Prostate gland (tissue), 2 donors: ENCODE data around the genes BCL2L2, DHRS4, ADCY4 and NYNRIN.

DNA sequence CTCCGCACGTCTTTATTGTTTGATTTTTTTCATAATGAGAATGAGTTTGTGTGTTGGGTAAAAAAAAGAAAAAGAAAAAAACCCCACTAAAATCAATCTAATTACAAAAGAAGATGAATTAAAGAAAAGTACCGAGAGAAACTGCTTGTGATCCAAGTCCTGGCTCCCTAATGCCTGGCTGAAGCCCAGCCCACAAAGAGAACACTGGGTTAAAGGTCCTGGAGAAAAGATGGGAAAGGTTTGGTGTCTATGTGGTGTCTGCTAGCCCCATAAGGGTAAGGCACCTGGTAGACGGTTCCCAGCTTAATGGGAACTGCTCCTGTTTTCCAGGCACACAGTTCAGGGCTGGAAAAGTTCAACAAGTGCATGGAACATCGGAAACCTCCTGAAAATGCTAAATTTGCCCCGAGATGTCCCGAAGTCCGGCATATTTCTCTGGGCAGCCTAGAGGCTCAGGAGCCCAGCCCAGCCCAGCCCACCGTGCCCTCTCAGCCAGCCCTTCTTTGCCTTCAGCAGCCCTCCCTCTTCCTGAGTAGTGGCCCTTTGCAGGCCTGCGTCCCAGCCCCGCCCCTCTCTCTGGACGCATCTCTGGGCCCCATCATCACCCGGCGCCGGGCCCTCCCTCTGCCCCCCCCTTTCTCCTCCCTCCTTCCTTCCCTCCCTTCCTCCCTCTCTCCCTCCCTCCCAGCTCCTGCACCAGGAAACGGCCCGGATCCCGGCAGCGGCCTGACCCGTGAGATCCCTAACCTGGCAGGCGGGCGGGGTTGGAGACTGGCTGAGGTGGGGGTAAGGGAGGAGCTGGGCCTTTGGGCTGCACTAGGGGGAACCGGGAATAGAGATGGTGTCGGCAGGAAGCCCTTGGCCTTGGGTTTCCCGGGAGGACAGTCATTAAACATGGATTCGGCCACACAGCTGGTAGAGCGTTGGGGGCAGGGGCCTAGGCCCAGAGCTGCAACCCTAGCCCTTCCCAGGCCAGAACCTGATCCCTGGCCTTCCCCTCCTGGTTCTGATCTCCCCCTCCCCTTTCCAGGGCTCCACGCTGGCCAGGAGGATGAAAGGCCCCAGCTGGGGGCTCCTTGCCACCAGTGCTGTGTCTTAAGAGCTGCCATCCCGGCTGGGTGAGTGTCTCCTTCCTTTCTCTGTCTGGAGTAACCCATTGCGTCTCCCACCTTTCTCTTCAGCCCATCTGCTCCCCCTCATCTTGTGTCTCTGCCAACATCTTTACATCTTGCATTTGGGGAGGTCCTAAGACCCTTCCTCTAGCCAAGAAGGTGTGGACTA, at the start of gene BCL2L2:
TSS of gene BCL2L2 (plus strand) at position 672 of the 1,281 bp plus-strand sequence.
- PRO-cap: bidirectional peak, plus-strand start at position 699 of the sequence, minus-strand start at position 575 of the sequence
- RAMPAGE, long total RNA, 2 experiments: start-site peak on the plus strand in 2 of 2 experiments, centred at positions 682 to 691 of the sequence, 239 to 310 reads per replicate

- PRO-cap: no peak
- RAMPAGE, long total RNA, 2 experiments: no peak in any of the 2 experiments
Measured at GRCh38 chr14:23379741-23380534, 3.1 kb downstream of the CMTM5 start.

DNA sequence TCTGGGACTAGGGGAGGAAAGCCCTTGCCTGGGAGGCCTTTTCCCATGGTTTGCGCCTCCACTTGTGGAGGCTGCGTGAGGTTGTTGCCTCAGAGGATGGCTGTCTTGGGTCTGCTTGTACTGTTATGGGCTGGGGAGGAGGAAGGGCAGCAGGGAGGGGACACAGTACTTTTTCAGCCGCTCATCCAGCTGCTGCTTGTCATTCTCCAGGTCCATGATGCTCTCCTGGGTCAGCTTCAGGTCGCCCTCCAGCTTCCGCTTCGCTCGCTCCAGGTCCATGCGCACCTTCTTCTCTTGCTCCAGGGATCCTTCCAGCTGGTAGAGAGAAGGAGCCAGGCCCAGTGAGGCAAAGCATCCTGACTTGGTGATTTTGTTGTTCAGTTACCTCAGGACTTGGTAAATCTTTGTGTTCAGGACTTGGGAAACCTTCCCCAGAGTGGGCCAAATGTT, 13.4 kb downstream of the MYH7 start:
- PRO-cap: no peak
- RAMPAGE, long total RNA, 2 experiments: no peak in any of the 2 experiments

DNA sequence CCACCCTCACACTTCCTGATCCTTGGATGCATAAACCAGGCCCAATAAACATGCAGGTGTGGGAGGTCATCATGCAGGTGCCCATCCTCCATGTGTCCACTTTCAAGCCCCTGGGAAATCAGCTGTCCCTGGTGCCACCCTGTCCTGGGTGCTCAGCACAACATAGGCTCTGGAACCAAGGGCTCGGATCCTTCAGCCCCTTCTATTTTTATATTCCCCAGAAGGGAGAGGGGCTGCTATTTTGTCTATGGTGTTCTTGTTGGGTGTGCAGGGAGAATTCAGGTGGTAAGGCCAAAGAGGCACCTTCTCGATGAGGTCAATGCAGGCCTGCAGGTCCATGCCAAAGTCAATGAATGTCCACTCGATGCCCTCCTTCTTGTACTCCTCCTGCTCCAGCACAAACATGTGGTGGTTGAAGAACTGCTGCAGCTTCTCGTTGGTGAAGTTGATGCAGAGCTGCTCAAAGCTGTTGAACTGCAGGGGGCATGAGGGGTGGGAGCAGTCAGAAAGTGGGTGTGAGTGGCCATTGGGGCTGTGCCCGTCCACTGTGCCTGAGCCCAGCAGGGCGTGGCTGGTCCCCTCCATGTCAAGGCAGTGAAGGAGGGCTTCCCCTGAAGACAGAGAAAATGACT, 7.1 kb downstream of the MYH7 start:
- PRO-cap: no peak
- RAMPAGE, long total RNA, 2 experiments: no peak in any of the 2 experiments

DNA sequence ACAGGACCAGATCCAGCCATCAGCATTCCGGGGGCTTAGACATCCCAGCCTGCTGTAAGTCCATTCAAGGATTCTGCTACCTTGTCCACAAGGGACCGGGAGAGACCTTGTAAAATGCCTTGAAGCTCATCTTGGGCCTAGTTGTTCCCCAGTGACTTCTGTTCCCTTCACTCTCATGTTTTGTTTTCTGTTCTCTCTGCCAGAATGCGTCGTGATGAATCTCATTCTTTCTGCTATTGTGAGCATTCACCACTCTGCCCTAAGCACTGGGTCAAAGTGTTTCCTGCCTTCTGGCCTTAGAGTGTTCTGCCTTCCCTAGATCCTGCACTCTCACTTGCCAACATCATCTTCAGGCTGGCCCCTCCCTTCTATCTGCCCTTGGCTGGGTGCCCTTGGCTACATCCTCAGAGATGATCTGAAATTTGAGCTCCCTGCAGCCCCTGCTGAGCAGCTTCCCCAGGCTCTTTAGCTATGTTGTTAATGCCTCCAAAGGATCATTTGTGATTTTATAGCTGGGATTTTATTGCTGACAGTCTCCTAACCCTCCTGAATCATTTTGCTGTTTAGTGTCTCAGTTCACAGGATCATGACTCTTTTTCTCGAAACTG, 4.3 kb downstream of the DHRS2 start:
- PRO-cap: no peak
- RAMPAGE, long total RNA, 2 experiments: no peak in any of the 2 experiments

- PRO-cap: no peak
- RAMPAGE, long total RNA, 2 experiments: no peak in any of the 2 experiments
Measured at GRCh38 chr14:23695015-23696178, 59.2 kb downstream of the DHRS2 start.

DNA sequence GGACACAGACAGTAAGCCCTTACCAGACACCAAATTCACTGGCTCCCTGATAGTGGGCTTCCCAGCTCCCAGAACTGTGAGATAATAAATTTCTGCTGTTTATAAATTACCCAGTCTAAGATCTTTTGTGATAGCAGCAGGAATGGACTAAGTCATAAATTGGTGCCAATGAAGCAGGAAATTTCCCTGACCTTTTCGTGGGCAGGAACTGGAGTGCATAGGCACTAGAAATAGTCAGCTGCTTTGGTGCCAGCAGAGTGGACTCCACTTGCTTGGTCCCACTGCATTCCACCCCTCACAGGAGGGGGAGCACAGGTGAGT, 63.0 kb downstream of the DHRS2 start:
- PRO-cap: no peak
- RAMPAGE, long total RNA, 2 experiments: no peak in any of the 2 experiments

- PRO-cap: unidirectional peak, plus-strand start at chr14:23953599; bidirectional peak, plus-strand start at chr14:23953770, minus-strand start at chr14:23953669; unidirectional peak, minus-strand start at chr14:23954148
- RAMPAGE, long total RNA, 2 experiments: start-site peak on the plus strand in 2 of 2 experiments, at chr14:23953732-23953763 at its widest, 49 to 118 reads per replicate; start-site peak on the minus strand in 2 of 2 experiments, at chr14:23953658-23954166 at its widest, 23 to 40 reads per replicate
Measured at GRCh38 chr14:23953293-23954711, at the start of gene DHRS4. TSS of gene DHRS4 (plus strand) at chr14:23953770.

- PRO-cap: no peak
- RAMPAGE, long total RNA, 2 experiments: no peak in any of the 2 experiments
Measured at GRCh38 chr14:24103281-24103828, 9.2 kb downstream of the PCK2 start.

- PRO-cap: no peak
- RAMPAGE, long total RNA, 2 experiments: no peak in any of the 2 experiments
Measured at GRCh38 chr14:24116230-24116694, 1.5 kb upstream of the NRL start.

DNA sequence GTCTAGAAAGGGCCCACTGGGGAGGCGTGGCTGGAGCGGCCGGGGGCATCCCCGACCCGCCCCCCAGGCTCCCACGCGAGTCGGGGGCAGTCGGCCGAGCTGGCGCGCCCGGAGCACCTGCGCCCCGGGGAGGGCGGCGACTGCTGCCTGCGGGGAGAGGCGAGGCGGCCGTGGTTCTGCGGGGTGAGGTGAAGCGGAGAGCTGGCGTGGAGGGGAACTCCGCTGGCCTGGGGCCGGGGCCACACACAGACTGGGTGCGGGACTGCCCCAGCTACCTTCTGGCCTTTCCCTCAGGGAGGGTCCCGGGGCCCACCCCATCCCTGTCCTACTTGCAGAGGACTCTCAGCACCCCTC, 299 bp downstream of the PSME1 start:
- PRO-cap: no peak
- RAMPAGE, long total RNA, 2 experiments: no peak in any of the 2 experiments

GRCh38 chr14:24146256-24146460, 252 bp downstream of the PSME2 start:
- PRO-cap: no peak
- RAMPAGE, long total RNA, 2 experiments: no peak in any of the 2 experiments

DNA sequence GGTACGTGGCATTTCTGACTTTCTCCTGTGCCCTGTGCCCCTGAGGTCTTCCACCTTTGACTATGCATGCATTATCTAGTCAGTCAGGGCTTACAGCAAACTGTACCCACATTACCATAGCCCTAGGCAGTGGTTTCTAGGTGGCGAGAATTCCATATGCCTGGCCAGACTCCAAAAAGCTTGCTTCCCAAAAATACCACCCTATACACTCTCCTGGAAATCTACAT, 3.0 kb downstream of the IRF9 start:
- PRO-cap: no peak
- RAMPAGE, long total RNA, 2 experiments: no peak in any of the 2 experiments

GRCh38 chr14:24296502-24297228, 2.9 kb downstream of the DHRS1 start:
- PRO-cap: no peak
- RAMPAGE, long total RNA, 2 experiments: no peak in any of the 2 experiments

- PRO-cap: no peak
- RAMPAGE, long total RNA, 2 experiments: no peak in any of the 2 experiments
Measured at GRCh38 chr14:24298243-24298689, 1.3 kb downstream of the DHRS1 start.

GRCh38 chr14:24333653-24334413, 1.0 kb downstream of the ADCY4 start:
- PRO-cap: bidirectional peak, plus-strand start at chr14:24334007, minus-strand start at chr14:24333871
- RAMPAGE, long total RNA, 2 experiments: no peak in any of the 2 experiments

DNA sequence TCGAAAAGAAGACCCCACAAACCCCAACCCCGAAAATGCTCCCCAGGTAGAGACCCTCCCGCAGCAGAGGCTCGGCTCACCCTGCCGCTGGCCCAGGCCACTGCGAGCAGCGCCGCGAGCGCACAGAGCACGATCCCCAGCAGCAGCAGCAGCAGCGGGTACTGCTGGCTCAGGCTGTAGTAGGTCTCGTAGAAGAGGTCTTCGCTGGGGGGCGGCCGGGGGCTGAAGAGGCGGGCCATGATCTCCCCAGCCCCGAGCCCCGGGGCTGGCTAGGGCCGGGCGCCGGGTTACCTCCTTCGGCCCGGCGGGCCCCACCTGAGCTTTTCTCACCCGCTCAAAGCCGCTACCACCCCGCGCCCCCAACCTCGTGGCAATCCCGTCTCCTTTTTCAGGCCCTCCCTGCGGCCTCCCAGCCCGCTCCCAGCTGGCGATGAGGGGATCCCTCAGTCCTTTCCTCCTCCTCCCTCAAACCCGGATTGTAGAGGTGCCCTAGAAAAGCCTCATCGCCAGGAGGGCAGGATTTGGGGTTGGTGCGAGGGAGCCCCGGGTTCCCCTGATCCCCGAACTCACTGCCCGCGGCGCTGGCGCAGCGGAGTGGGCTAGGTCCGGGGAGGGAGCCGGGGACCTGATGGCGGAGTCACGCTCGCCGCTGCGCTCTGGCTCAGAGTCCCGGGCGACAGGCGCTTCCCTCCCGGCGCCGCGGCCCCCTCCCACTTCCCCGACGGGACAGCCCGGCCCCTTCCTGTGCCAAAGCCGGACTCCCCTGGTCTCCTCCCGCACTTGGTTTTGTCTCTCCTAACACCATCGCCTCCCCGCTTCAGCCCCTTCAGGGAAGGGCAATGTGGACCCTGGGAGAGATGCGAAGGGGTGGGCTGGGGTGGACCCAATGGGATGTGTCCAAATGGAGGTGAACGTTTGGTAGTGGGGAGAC, at the start of gene ADCY4:
TSS of gene ADCY4 (minus strand) at position 658 of the 931 bp plus-strand sequence.
- PRO-cap: bidirectional peak, plus-strand start at position 750 of the sequence, minus-strand start at position 658 of the sequence
- RAMPAGE, long total RNA, 2 experiments: start-site peak on the minus strand in 2 of 2 experiments, centred at positions 656 to 672 of the sequence, 41 to 42 reads per replicate

- PRO-cap: bidirectional peak, plus-strand start at chr14:24399060, minus-strand start at chr14:24399006
- RAMPAGE, long total RNA, 2 experiments: start-site peak on the plus strand in 1 of 2 experiments, at chr14:24399007-24399228 at its widest, 22 to 39 reads per replicate
Measured at GRCh38 chr14:24398136-24399441, at the start of gene NYNRIN. TSS of gene NYNRIN (plus strand) at chr14:24399003.

GRCh38 chr14:24426780-24427542, 2.5 kb downstream of the CBLN3 start:
- PRO-cap: no peak
- RAMPAGE, long total RNA, 2 experiments: no peak in any of the 2 experiments

- PRO-cap: no peak
- RAMPAGE, long total RNA, 2 experiments: no peak in any of the 2 experiments
Measured at GRCh38 chr14:24439423-24439813, 3.2 kb downstream of the SDR39U1 start.